Tibial artery (tissue), 1 donor: ENCODE results near the gene GEMIN8.

DNA sequence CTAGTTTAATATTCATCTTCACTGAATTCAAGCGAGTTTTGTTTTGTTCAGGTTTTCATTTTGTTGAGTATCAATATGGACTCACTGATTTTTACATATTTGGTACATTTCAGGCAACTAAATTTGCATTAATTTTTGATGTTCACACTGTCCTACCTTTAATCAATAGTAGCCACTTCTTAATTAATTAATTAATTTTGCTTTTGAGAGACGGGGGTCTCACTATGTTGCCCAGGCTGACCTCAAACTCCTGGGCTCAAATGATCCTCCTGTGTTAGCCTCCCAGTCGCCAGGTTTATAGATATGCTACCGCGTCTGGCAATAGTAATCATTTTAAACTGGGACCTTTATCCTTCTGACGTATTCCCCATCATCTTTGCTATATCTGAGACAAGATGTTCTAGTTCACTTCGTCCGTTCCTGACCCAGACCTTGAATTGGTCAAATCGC lies 7.4 kb upstream of the PRPS2 start:
- PRO-cap, result no peak

- PRO-cap, result no peak
These were observed 18.0 kb upstream of the TLR8 start for GRCh38 chrX:12888443-12888877.

GRCh38 chrX:12957318-12957527 lies 17.7 kb upstream of the TMSB4X start:
- PRO-cap, result no peak

DNA sequence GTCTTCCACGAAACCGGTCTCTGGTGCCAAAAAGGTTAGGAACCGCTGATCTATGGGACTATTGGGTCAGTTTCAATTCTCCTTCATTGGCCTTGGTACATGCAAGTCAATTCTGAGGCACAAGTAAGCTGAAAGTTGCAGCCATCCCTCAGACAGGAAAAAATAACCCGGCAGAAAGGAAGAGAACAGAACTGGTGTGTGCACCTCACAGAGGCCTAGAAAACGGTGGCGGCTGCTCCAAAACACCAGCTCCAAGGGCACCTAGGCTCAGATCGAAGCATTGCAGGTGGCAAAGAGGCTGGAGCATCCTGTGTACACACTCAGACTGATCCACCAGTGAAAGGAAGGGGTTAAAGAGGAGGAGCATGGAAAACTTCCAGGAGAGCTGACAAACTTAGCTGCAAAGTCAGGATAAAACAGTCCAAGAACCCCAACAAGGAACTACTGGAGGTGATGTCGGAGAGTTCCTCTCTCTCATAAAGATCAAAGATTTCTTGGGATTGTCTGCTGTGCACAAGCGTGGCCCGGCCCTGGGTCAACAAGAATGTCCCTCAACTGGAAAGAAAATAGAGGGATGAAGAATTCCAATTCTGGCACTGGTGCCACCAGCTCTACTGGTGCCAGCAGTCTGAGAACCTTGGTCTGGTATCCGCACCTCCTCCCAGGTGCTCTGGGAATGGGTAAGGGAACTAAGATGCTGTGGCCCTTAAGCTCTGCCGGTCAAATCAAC lies 6.6 kb upstream of the TMSB4X start:
- PRO-cap, result no peak

GRCh38 chrX:13013739-13014297 lies 30.6 kb downstream of the FAM9C start:
- PRO-cap, result no peak

DNA sequence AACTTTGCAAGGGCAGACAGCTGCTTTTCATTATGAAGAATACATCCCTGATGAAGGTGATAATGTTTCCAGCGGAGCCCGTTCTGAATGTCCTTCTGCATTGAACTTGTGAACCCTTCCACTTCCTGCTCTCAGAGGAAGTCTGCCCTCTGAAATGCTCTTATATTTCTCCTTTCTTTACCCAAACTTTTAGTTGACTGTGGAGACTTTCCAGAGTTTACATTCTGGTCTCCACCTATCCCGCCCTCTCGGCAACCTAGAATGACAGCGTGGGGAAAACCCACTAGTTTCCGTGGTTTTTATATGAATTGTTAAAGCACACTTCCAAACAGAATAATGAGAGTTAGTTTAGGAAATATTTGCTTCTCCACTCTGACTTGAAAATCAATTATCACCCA lies 123.5 kb upstream of the FAM9C start:
- PRO-cap, result no peak

DNA sequence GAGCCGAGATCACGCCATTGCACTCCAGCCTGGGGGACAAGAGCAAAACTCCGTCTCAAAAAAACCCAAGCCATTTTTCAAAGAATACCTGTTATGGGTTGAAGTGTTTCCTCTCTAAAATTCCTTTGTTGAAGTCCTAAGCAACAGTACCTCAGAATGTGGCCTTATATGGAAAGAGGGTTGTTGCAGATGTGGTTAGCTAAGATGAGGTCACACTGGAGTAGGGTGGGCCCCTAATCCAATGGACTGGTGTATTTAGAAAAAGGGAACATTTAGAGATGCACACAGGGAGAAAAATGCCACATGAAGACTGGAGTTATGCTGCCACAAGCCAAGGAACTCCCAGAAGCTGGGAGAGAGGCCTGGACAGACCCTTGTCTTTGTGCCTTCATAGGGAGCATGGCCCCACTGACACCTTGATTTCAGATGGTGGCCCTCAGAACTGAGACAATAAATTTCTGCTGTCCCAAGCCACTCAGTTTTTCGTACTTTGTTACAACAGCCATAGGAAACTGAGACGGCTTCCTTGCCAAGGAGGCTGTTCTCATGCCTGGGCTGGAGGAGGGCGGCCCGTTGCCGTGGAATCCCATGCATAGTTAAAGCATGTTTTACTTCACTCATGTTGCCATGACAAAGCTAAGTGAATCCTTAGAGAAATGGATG lies 16.6 kb downstream of the TRAPPC2 start:
- PRO-cap, result no peak

DNA sequence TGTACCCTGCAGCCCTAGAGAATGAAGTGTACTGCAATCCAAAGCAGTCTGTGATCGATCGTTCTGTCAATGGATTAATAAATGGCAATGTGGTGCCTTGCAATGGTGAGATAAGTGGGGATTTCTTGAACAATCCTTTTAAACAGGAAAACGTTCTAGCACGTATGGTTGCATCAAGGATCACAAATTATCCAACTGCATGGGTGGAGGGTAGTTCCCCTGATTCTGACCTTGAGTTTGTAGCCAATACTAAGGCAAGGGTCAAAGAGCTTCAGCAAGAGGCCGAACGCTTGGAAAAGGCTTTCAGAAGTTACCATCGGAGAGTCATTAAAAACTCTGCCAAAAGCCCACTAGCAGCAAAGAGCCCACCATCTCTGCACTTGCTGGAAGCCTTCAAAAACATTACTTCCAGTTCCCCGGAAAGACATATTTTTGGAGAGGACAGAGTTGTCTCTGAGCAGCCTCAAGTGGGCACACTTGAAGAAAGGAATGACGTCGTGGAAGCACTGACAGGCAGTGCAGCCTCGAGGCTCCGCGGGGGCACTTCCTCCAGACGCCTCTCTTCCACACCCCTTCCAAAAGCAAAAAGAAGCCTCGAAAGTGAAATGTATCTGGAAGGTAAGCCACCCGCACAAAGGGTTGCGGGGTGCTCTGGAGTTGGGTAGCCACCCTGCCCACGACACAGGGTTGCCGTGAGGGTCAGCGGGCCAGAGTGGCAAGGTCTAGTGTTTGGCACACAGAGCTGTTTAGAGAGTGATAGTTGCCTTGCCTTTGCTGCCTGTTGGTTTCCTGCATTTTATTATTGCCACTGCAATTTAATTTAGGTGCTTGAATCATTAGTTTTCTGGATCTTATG lies 25.8 kb downstream of the OFD1 start:
- PRO-cap, result no peak

DNA sequence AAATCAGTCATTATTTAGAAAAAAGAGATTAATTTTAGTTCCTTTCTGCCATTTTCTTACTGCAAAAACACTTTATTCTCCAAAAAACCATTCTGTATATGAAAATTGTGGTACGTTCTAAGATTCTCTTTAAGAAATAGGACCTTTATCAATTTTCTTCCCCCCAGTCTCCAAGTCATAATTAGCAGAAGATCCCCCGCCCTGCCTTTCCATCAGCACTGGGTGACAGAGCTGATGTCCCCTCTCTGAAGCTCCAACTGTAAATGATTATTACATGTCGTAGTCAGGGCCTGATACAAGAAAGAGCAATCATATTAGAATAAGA lies 862 bp downstream of the GPM6B start:
- PRO-cap, result no peak

DNA sequence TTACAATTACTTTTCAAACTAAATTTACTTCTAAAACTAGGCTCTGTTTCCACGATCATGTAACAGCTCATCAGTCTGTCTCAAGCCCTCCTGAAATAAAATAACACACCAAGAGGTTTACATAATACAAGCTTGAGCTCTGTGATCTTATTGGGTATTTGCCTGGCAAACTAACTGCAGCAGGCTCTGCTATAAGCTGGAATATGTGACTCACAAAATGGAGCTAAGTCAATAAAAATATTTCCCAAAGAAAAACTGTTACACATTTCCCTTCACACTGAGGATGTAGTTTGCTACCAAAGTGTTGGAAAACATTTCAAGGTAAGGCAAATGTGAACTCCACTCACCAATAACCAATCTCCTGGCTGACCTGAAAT lies 94.7 kb upstream of the GPM6B start:
- PRO-cap, result no peak

DNA sequence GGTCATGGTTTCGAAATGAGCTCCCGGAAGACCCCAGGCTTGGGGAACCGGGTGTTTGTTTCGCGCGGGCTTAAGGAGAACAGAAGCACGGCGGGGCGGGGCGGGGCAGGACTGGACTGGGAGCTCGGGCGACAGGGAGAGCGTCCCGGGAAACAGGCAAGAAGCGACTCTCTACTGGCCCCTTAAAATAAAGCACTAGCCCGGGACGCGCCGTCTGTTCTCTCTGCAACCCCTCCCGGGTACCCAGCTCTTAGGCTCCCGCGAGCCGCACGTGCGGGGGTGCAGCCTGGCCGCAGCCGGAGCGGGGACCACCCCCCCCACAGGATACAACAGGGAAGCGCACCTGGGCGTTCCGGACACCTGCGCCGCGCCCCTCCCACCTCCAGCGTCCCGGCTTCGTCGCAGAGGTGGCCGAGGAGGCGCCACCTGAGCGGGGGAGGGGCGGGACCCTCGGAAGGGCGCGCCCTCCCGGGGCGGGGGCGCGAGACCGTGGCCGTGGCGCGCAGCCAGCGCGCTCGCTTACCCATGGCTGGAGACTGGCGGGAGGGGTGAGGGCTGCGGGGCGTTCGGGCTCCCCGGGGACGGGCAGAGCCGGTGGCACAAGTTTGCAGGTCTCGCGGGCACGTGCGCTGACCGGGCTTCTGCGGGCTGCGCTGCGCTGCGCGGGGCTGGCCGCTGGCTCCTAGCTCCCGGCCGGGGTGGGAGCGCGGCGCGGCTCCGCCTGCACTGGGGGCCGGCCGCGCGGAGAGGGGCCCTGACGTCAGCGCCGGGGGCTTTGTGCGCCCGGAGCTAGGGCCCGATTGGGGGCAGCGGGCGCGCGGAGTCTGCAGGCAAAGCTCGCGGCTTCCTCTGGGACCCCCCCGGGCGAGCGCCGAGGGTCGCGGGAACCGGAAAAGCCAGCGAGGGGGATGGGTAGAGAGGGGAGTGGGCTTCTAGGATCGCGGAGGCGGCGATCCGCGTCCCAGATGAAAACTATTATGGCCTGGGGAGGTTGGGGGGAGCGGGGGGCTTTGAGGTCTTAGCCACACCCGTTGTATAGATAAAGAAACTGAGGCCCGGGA lies 91.4 kb downstream of the GEMIN8 start:
- PRO-cap, result no peak

GRCh38 chrX:13939045-13939484 lies 90.6 kb downstream of the GEMIN8 start:
- PRO-cap, result no peak

GRCh38 chrX:14029255-14030271 lies at the start of gene GEMIN8:
GEMIN8 (minus strand) TSS chrX:14029892.
- PRO-cap, result bidirectional peak, plus-strand start at chrX:14029984, minus-strand start at chrX:14029803

DNA sequence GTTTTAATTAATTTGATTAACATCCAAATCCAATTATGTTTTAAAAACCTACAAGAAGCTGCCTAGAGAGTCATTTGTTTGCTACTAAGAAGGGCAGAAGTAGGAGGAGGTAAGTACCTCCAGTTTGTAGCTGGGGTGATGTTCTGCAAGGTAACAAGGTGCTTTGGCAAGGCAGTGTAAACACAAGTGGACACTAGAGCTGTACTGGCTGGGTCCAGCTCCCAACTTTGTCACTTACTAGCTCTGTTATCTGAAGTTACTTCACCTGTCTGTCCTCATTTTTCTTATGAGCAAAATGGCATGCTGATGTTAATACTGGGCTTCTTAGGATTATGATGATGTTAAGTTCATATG lies 110.5 kb upstream of the GEMIN8 start:
- PRO-cap, result no peak

GRCh38 chrX:15674563-15675251 lies 10.1 kb upstream of the CLTRN start:
- PRO-cap, result bidirectional peak, plus-strand start at chrX:15674924, minus-strand start at chrX:15674806

DNA sequence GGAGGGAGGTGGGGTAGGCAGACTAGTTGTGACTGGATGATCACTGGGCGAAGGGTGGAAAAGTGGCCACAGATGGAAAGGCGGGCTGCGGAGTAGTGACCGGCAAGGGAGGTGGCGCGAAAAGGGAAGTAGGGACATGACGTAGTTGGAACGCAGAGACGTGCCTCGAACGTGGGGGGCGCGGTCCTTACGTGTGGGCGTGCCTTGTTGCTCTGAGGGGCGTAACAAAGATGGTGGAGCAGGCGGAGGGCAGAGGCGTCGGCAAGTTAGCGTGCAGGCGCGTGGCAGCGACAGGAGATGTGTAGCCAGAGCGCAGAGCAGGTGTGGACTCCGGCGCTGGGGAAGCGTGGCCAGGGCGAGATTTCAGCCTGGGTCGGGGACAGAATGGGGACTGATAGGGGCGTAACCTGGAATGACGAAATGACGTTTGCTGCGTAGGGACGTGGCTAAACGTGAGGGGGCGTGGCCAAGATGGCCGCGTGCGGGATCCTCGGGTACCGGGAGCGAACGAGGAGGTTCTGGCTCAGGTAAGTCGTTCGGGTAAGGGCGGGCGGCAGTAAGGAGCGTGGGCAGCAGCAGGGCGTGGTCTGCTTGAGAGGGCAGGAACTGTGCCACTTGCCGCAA lies 10.8 kb upstream of the CLTRN start:
- PRO-cap, result bidirectional peak, plus-strand start at position 227 of the sequence, minus-strand start at position 113 of the sequence; bidirectional peak, plus-strand start at position 453 of the sequence, minus-strand start at position 381 of the sequence

GRCh38 chrX:15789890-15790302 lies 388 bp upstream of the ZRSR2 start:
- PRO-cap, result no peak

DNA sequence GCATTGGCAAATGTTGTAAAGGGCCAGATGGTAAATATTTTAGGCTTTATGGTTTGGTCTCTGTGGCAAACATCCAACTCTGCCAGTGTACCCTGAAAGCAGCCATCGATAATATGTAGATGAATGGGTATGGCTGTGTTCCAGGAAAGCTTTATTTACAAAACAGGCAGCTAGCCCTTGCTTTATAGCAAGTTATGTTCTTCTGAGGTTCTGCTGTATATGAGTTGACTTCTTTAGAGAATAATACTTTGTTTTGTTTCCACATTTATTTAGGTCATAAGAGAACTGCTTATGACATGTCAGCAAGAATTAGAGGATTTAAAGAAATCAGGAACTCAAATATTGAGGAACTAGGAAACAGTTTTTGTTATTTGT lies 14.1 kb downstream of the ZRSR2 start:
- PRO-cap, result no peak

- PRO-cap, result no peak
These were observed 1.9 kb upstream of the AP1S2 start for GRCh38 chrX:15856472-15857017.

DNA sequence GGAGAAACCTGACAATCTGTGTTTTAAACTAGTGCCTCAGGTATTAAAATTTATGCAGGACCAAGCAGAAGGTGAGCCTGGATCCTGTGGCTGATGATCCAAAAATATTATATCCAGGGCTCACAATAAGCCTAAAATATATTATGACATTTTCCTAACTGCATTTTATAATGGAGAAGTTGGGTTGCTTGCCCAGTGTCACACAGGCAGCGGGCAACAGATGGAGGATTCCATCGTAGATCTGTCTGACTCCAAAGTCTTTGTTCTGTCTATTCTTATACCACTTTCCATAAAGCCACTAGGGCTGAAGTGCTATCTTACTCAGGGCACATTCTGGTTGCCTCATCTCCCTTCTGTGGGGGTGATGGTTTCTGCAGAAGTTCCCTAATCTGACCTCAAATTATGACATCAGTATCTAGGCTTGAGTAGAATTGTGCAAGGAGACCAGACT lies 56.9 kb upstream of the AP1S2 start:
- PRO-cap, result no peak